HTERT-HM (cell line): ENCODE data around the genes PROM1 and CLRN2.

DNA sequence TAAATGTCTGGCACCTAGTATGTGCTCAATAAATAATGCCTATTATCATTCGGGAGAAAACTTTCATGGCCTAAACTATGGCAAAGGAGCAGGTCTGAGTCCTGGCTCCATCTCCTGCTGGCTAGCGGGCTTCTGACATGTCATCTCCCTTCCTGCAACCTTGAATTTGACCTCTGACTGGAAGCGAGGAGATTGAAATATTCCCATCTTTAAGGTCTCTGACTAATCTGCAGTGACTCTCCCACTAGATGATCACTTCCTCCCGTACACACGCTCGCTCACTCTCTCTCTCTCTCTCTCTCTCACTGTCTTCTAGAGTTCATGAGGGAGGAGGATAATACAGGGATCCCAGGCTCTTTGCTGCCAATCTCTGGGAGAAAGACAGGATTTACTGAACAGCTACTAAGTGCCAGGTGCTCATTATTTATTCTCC is 193.8 kb upstream of the C1QTNF7 start:
- RRBS: no CpG with 5 or more reads among the region's 6 CpGs

DNA sequence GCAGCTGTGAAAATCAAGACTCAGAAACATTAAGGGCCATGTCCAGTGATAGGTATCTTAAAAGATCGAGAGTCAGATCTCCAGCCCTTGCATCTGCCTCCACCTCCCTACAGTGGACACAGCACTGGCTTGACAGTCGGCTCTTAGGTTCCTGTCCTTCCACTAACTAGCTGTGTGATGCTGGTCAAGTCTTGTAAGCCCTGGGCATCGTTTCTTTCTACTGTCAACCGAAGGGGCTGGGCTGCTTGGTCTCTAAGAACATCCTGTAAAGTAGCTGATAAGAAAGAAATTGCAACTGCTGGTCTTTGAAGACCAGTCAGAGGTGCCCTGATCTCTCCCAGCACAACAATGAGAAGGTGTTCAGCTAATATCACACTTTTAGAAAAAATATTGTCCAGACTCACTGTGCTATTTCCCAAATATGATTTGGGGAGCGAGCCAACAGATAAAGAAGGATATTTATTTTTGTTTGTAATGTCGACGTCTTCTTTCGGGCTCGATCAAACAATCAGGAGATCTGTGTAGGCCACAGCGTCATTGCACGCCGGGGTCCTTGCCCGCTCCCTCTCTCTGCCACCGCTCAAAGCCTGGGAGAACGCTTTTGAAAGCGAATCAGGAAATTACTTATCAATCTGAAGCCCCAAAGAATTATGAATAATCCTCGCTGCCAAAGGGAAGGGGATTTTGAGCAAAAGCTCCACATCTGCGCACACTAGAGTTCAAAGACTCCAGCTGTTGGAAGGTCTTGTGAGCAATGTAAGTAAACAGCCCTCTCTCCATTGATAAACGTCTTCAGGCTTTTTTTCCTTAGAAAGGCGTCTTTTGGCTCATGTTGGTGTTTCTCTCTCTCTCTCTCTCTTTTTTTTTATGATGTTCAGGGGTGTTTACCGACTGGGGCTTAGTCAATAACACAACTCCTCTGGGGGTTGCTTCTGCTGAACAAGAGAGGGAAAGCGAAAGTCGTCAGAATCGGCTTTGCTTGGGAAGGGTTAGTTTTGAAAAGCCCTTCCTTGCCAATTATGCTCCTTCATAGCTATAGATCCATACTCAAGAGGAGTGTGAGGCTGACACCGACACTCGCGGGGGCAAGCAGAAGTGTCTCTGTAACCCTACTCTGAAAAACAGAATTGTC is 53.5 kb upstream of the C1QTNF7 start:
- RRBS: no CpG with 5 or more reads among the region's 27 CpGs

DNA sequence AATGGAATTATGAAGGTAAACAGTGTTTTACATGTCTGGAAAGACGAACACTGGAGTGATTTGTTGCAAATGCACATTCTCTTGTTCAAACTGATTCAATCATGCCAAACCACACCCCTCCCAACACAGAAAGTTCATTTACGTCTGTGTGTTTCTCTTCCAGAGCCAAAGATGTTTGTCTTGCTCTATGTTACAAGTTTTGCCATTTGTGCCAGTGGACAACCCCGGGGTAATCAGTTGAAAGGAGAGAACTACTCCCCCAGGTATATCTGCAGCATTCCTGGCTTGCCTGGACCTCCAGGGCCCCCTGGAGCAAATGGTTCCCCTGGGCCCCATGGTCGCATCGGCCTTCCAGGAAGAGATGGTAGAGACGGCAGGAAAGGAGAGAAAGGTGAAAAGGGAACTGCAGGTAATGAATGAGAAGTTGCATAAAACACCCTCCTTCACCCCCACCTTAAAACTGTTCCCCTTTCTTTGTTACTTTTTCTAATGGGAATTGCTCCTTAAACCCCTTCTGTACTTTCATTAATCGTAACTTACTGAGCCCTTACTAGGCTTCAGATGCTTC is 7.8 kb downstream of the C1QTNF7 start:
- RRBS: no CpG with 5 or more reads among the region's 7 CpGs

DNA sequence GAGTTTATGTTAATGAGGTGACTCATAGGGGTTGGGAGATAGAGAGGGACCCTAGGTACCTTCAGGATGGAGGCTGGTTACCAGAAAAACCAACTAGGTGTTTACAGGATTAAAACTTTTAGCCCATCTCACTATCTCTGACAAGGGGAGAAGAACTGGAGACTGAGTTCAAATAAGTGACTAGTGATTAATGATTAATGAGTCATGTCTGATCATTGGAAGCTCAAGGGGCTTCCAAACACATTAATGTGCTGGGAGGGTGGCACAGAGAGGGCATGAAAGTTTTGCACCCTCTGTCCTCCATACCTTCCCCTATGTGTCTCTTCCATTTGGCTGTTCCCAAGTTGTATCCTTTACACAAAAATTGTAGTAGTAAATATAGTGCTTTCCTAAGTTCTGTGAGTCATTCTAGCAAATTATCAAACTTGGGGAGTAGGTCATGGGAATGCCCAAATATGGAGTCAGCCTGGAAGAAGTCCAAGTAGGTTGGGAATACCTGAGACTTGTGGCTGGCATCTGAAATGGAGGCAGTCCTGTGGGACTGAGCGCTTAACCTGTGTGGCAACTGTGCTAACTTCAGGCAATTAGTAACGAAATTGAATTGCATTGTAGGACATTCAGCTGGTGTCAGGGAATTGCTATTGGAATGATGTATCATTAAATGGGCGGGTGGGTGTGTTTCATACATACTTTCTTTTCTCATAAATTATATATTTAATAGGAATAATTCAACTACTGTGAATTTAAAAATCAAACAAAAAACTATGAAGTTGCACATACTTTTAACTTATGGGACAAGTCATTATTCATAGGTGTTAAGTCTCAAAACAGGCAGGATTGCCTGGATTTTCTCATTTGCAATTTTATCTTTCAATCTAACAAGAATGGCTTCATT is 4.0 kb upstream of the FAM200B start:
- RRBS: no CpG with 5 or more reads among the region's 3 CpGs

DNA sequence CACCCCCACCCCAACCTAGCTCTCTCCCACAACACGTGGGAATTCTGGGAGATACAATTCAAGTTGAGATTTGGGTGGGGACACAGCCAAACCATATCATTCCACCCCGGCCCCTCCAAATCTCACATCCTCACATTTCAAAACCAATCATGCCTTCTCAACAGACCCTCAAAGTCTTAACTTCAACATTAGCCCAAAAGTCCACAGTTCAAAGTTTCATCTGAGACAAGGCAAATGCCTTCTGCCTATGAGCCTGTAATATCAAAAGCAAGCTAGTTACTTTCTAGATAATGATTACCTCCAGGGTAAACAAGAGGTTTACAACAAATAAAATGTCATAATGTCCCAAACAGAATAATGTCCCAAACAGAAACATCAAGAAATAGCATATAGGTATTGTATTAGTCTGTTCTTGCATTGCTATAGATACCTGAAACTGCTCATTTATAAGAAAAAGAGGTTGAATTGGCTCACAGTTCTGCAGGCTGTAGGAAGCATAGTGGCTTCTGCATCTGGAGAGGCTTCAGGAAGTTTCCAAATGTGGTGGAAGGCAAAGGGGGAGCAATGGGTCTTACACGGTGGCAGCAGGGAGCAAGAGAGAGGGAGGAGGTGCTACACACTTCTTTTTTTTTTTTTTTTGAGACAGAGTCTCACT is 3.0 kb upstream of the BST1 start:
- RRBS: no CpG with 5 or more reads among the region's 3 CpGs

- RRBS: 8% methylated on average over 35 of the region's 90 CpGs
These were observed at the start of gene PROM1 for GRCh38 chr4:16083170-16084322. TSS of gene PROM1 (minus strand) at chr4:16084023.

DNA sequence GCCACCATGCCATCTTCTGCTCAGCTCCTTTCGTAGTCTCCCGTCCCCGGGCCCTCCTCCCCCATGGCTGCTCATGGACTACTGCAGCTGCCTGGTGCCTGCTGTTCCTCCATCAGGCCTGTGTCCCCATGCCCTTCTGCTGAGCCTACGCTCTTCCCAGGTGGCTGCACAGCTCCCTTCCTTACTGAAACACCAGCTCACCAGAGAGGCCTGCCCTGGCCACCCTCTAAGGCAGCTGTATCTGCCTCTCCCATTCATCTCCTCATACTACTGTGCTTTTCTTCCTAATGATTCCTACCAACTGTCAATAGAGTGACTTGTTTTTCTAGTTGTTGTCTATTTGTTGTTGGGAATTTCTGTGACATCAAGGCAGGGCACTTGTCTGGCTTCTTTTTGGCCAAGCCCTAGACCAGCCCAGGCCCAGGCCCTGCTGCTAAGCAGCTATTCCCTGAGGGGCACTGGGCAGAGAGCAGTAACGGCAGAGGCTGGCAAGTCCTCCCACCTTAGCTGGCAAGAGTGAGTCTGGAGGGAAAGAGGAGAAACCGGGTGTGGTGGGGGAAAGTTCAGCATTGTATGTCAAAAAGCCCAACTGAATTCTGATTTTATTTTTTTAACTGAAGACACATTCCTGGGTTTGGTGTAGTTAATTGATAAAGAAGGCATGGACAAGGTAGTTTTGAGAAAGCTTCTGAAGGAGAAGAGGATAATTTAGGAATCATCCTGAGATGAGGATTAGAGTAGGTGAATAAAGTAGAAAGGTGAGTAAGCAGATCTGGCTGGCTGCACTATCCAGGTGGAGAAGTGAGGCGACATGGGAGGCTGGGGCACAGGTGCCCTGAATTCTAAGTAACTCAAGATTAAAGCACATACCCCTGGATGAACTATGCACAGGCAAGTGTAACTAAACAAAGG is 57.6 kb downstream of the TAPT1 start:
- RRBS: no CpG with 5 or more reads among the region's 7 CpGs

DNA sequence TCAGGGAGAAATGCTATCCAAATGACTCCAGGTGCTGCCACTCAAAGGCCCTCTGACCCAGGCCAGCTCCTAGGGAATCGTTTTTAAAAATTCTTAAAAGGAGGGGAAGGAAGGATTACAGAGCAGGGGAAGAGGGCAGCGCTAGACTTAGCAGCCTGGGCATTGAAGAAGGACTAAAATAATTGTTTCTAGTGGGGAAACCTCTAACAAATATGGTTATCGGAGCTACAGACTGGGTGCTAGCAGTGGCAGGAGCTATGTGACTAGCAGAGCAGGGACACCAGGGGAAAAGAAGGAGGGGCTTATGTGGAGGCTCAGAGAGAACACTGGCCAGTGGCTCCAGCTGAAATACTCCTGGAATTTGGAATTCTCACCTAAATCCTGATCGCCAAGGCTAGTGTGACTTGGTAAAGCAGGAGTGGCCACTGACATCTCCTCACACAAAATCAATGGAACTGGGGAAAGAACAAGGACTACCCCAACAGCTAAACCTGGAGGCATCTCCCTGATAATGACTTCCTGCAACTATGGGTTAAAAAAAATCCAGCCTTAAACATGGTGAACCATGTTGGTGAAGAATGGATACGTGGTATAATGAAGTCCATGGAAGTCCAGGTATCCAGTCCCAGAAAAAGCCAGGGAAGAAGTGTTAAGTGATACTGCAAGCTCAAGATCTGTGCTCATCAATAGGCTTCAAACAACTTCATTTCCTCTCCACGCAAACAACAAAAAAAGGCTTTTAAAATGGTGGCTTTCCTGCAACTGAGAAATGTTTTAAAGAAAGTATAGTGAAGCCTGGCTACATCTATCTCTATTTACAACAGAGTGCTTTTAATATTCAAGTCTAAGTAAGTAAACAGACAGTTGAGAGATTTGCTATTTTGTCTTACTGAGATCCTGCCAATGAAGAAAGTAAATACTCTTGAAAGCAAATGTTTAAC is 1.9 kb downstream of the TAPT1 start:
- RRBS: no CpG with 5 or more reads among the region's 6 CpGs

GRCh38 chr4:16683960-16684585 is 214.4 kb downstream of the LDB2 start:
- RRBS: no CpG with 5 or more reads among the region's 6 CpGs

DNA sequence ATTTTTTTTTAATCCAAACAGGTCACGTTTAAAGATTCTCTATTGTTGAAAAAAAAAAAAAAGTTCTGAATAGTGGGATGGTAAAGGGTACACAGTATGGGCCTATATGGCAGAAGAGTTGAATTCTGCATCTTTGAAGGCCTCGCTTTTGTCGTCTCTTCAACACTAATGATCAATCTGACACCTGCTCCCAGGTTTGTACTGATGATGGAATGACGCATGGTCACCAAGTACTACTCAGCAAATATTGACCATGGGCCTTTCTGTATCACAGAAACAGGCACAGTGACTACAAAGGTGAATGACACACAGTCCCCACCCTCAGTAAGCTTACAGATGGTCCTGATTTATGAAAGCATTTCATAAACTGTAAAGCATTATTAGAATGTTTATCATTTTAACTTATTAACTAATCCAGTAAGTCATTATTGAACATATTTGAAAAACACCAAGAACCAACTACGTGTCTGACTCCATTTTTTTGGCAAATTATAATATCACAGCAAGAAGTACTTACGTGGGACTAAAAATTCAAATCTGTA is 152.5 kb downstream of the LDB2 start:
- RRBS: no CpG with 5 or more reads among the region's 6 CpGs

GRCh38 chr4:16835636-16836251 is 62.7 kb downstream of the LDB2 start:
- RRBS: no CpG with 5 or more reads among the region's 1 CpG

GRCh38 chr4:16843940-16844671 is 54.3 kb downstream of the LDB2 start:
- RRBS: no CpG with 5 or more reads among the region's 4 CpGs

GRCh38 chr4:16900618-16900846 is 2.1 kb upstream of the LDB2 start:
- RRBS: no CpG with 5 or more reads among the region's 2 CpGs

- RRBS: no CpG with 5 or more reads among the region's 3 CpGs
These were observed 29.2 kb downstream of the QDPR start for GRCh38 chr4:17482626-17483186.

DNA sequence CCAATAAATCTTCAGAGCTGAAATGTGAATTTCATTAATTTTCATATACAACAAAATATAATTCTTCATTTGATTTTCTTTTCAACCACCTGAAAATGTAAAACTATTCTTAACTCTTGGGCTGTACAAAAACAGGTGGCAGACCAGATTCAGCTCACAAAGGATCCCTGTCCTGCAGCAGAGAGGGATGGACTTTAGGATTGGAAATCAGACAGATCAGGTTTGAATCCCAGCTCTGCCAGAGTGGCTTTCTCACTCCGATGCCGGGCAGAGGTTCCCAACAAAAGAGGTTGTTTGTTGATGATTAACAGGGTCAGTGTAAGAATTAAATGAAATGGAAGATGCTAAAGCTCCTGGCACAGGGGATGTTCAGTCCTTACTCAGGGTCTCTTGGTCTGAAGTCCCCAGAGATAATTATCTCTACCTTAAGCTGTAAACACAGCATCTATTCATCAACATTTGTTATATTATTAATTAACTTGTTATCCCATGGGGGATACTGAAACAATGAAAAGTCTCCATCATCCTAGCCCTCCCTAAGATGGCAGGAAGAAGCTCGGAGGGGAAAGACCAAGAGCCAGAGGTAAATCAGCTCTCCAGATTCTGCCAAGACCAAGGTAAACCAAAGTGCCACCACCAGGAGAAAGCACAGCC is 1.7 kb downstream of the QDPR start:
- RRBS: no CpG with 5 or more reads among the region's 3 CpGs

- RRBS: no CpG with 5 or more reads among the region's 7 CpGs
These were observed at the start of gene CLRN2 for GRCh38 chr4:17514936-17515280. TSS of gene CLRN2 (plus strand) at chr4:17515165.

DNA sequence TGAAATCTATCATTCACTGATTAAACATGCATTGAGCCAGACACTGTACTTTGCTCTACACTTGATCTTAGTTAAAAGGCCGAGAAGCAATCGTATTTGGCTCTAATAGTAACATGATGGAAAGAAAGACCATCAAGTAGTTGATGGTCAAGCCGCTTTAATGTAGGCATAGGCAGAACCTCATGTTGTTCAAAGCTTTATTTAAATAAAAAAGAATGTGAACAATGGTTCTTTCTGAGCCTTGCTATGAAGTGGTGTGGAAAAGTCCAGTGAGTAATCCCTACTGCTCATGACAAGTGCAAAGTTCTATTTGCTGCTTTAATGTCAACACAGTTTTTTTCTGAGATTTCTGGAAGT is 18.0 kb upstream of the LAP3 start:
- RRBS: no CpG with 5 or more reads among the region's 3 CpGs

GRCh38 chr4:17811104-17812128 is 637 bp downstream of the NCAPG start:
- RRBS: no CpG with 5 or more reads among the region's 51 CpGs